ENCODE measurements around the gene TRIM62.

- PRO-cap: unidirectional peak, minus-strand start at chr1:32774531
Measured at GRCh38 chr1:32774480-32775158, 33.0 kb downstream of the KIAA1522 start.

GRCh38 chr1:32798996-32799529, 18.1 kb downstream of the YARS1 start:
- PRO-cap: no peak

DNA sequence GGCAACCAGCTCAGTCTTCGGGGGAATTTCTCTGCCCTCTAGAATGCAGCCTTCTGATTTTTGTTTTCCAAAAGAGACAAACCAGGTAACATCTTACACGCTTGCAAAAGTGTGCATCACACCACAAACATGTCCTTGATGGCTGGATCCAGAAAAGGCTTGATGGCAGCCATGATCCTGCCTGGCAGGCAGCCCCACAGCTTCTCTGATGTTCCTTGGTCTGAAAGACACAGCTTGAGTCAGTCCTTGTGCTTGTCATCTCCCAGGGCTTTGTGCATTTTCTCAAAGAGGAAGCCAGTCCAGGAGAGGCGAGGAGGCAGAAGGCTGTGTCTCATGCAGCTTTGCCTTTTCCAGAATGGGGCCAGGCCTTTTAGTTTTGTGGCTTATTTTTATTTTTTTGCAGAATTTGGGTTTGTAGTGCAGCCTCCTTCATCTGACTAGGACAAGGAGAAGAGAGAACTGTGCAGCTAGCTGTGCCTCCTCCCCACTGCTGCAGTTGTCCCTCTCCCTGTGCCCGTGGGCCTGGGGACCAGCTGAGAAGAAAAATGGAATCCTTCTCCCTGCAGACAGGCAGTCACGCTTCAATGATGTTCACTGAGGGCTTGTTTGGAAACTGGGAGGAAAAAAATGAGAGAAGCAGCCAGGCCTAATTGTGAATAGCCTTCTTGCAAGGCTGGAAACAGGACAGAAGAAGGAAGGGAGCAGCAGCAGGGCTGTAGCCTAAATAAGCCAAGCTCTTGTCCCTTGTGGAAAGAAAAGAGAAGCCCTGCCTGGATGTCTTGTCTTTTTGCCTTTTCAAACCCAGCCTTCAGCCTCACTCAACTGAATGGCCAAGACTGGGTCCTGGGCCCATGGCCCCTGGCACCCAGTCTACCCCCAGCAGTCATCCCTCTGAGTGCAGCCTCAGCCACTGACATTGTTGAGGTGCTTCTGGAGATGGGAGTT, 7.3 kb downstream of the FNDC5 start:
- PRO-cap: no peak

DNA sequence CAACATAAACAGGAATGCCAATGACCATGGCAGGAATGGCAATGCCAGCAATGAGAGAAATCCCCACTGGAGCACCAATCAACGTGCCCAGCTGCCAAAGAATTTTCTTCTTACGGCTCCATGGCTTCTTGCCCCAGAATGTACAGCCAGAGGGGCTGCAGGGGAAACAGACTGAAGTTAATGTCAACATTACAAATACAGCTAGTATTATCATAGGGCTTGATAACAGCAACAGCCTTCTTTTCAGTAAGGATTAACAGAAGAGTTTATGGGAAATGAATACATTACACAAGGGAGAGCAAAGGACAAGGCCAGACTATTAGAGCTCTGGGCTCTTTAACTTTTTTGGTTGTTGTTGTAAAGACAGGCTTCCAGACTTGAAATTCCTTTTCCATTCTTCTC, 18.2 kb downstream of the RNF19B start:
- PRO-cap: no peak

GRCh38 chr1:33010524-33010832, 26.2 kb downstream of the AK2 start:
- PRO-cap: no peak

DNA sequence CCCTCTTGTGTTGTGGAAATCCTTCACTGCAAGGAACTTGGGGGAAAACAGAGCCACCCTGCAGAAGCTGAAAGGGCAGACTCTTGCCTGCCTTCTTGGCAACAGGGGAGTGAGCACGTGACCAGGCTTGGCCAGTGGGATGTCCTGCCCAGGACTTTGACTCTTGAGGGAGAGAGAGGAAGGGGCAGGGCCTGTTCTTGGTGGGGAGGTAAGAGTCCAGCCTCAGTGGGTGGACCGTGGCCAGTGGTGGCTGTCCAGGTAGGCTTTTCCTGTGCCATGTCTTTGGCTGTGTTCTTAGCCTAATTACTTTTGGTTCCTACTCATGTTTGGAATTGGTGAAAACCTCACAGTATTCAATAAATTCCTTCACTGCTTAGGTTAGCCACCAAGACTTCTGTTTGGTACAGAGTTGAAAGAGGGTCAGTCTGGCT, 8.6 kb upstream of the AK2 start:
- PRO-cap: no peak

DNA sequence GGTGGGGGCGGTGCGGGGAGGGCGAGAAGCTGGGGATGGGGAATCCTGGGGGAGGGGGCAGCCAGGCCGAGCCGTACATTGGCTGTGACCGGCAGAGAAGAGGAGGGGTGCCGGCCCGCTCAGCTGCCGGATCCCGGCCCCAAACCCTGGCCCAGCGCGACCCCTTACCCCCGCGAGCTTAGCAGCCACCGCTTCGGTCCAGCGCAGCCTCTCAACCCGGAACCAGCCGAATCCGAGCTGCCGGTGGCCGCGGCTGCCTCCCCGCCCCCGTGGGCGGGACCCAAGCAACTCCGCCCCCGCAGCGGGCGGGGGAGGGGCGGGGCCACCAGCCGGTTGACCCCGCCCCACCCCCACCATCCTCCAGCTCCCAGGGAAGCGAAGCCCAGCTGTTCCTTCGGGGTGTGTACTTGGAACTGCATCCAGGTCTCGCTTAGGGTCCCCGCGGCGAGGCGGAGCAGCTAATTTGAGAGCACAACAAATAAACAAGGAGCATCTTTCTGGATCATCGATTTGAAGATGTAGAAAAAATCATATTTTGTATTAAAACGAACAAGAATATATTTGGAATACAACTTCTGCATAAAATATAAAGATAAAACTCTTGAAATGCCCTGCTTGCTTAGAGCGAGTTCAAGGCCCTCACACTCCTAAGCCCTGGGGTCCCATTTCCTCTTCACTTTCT, at the start of gene TRIM62:
TSS of gene TRIM62 (minus strand) at position 218 of the 682 bp plus-strand sequence.
- PRO-cap: bidirectional peak, plus-strand start at position 392 of the sequence, minus-strand start at position 235 of the sequence

GRCh38 chr1:33256625-33257864, 753 bp downstream of the ZNF362 start:
- PRO-cap: bidirectional peak, plus-strand start at chr1:33256918, minus-strand start at chr1:33256912

DNA sequence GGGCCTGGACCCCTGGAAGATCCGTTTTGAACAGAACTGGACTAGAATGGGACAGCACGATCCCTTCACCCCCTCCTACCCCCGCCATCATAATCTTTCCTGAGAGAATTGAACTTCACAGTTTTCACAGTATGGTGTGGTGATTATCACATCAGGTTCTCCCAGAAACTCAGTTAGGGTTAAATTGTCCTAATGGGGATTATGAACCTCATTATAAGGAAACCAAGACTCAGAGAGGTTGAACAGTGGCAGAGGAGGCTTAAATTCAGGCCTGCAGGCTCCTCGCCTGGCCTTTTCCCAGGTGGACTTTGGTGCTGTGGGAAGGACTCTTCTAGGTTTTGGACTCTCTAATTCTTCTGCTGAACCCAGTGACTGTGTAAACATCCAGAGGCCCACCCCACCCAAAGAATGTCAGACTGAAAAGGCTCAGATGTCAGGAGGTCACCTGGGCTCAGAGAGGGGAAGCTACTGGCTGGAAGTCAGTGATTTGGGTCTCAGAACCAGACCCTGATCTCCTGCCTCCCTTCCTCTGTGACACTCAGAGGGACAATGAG, 2.4 kb downstream of the ZNF362 start:
- PRO-cap: no peak

GRCh38 chr1:33343903-33344330, 23.0 kb upstream of the A3GALT2 start:
- PRO-cap: no peak

DNA sequence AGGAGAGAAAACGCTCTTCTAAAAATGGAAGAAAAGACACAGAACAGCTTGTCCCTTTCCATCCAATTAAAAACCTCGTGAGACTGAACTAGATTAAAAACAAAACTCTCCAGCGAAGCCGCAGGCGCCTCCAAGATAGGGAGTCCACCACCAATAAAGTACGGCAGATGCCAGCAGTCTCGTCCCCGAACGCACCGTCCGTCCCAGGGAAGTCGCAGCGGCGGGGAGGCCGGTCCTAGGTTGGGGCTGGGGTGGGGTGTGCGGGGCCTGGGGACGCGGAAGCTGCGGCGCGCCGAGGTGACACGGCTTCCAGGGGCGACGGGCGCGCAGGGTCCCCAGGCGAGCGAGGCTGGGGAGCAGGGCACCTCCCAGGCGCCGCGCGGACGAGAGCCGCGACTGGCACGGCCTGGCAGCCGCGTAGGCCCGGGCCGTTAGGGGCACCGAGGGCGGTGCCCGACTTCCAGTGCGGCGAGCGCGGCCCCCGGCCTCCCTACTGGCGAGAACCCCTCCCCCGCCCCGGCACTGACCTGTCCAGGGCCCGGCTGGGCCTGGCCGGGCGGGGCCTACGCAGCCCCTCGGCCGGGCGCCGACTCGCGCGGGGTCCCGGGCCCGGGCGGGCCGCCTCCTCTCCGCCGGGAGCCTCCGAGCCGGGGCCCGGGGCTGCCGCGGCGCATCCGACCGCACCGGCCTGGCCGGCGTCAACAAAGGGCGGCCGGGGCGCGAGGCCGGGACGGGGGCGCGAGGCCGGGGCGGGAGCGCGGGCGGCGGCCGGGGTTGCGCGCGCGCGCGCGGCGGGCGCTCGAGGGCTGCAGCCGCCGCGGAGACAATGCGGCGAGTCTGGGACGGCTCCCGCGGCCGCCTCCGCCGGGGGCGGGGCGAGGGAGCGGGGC, 28.4 kb upstream of the A3GALT2 start:
- PRO-cap: unidirectional peak, plus-strand start at position 162 of the sequence; unidirectional peak, minus-strand start at position 460 of the sequence; bidirectional peak, plus-strand start outside the sequence, minus-strand start at position 840 of the sequence

DNA sequence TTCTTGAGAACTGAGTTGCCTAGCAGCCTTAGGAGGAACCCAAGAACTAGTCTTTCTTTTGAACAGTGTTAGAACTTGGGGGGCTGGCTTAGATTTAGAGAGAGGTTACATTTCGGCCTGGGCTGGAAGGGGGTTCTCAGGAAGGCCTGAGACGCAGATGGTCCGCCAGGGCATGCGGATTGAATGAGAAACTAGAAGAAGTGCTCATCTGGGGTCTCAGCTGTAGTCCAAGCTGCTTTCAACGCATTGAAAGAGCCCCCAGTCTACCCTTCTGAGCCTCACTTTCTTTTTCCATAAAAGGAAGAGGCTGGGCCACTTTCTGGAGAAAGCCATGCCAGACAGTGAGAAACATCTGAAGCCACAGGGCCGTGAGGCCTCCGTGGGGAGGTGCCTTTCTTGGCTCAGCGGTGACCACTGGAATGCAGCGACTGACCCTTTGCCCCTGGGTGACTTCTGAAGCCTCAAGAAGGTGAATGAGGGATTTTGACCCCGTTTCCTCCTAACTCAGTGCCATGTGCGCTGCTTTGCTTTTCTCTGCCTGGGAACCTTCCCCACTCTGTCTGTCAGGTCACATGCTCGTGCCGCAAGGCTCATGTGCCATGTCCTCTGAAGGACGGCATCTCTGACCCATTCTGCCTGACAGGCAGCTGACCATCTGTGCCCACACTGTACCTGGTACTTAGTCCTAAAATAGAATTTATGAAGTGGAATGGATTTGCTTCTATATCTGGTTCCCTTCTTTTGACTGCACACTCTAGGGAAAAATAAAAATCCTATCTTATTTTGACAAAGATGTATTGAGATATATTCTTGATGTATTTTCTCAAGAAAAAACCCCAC, 44.6 kb upstream of the A3GALT2 start:
- PRO-cap: no peak

DNA sequence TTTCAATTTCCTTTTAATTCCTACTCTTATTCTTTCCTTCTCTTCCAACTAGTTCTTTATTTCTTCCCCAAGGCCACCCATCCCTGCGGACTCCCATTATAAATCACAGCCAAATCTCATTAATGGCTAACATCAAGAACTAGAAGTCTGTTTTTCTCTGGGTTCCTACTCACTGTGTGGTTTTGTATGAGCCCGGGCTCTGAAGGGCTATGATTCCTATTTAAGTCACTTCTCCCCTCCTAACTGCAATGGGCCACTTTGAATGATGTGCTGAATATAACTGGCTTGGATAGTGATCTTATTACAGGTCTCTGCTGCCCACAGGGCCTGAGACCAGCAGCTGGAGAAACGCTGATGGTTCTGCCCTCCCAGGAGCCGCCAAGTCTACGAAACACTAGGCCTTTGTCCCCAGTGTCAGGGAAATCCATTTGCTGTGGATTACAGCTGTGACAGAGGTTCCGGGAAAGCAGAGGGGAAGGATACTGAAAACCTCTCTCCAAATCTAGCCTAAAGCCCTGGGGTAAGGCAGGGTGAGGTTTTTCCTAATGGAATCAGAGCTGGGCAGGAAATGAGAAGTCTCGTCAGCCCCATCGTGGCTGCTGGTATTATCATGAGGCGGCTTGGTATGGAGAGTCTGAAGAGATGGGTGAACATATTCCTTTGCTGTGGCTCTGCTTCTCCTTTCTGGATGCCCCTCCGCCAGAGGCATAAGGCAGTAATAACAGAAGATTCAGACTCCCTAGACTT, 48.3 kb downstream of the PHC2 start:
- PRO-cap: no peak

- PRO-cap: no peak
Measured at GRCh38 chr1:33433392-33434090, 2.6 kb upstream of the PHC2 start.

DNA sequence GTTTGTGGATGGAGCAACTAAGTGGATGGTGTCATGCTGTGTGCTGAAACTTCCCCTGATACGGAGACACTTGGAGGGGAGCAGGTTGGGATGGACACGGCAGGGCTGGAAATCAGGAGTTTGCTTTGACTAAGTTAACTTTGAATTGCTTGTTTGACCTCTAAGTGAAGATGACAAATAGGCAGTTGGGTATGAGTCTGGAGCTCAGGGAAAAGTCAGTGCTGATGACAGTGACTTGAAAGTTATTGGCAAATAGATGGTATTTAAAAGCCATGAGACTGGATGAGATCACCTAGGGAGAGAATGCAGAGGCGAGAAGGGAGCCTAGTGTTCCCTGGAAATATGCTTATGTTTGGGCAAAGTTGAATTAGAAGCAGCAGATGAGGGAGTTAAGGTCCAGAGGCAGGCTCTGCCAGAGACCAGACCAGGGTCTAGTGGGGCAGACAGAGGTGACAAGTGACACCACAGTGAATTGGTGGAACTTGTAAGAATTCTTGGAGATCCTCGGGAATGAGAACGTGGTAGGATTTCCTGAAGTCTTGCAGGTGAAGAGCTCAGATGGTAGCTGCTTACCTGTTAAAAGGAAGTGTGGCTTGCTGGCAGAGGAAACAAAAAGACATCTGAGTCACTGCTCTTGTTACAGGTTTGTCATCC, 12.6 kb upstream of the ZSCAN20 start:
- PRO-cap: no peak

- PRO-cap: no peak
Measured at GRCh38 chr1:33634833-33635234, 162.4 kb downstream of the ZSCAN20 start.

DNA sequence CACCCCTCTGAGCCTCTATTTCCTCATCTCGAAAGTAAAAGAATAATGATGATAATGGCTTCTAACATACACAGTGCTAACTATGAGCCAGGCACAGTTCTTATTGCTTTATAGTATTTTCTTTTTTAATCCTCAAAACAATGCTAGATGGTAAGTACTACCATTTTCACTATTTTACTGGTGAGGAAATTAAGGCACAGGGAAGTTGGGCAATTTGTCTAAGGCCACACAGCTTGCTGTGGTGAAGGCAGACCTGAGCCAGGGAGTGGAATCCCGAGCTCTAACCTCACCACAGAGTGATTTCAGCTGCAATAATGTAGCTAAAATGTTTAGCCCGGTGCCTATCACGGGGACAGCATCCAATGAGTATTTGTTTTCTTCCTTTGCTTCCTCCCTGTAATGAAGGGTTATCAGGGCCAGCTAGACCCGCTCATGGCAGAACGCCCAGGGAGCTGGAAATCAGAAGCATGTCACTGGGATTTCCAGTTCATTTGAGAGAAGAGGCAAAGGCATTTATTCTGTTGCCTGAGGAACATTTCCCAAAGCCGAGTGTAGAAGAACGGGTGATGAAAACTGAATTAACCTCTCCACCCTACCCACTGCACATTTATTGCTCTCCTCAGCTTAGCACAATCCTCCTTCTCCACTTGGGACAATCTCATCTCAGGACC, 183.0 kb downstream of the ZSCAN20 start:
- PRO-cap: no peak

DNA sequence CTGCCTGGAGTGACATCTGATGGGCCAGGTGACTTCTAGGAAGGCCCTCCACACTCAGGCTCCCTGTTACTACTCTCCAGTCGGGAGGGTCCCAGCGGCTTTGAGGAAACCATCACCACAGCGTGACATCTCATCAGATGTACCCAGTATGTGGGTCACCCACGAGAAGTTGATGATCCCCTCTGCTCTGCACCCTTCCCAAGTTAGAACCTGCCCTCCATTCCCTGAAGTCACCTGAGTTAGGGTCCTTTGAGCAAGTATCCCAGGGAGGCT, 201.5 kb downstream of the C1orf94 start:
- PRO-cap: no peak

DNA sequence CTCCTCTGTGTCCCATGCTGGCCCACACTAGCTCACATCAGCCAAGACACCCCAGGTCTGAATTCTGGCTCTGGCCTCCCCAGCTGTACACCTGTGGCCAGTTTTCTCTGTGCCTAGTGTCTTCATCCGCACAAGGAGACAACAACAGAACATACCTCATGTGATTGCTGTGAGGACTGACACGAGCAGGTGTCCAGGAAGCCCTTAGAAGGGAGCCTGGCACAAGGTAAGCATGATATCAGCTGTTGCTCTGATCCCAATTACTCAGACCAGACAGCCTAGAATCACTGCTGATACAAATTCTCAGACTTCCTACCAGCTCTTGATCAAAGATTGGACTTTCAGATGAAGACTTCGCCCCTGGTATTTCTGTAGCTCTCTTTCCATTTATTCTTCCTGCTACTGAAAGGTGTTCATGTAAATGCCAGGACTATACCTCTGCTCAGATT, 71.2 kb upstream of the GJB5 start:
- PRO-cap: no peak

- PRO-cap: no peak
Measured at GRCh38 chr1:34742680-34743156, 12.1 kb upstream of the GJB5 start.